Skeletal muscle satellite cell (primary cell): Measurements from ENCODE around the genes ADAMTS19 and CHSY3.

- CAGE, long polyA plus RNA: no peak
Measured at GRCh38 chr5:127752374-127753427, 49.5 kb downstream of the CCDC192 start.

DNA sequence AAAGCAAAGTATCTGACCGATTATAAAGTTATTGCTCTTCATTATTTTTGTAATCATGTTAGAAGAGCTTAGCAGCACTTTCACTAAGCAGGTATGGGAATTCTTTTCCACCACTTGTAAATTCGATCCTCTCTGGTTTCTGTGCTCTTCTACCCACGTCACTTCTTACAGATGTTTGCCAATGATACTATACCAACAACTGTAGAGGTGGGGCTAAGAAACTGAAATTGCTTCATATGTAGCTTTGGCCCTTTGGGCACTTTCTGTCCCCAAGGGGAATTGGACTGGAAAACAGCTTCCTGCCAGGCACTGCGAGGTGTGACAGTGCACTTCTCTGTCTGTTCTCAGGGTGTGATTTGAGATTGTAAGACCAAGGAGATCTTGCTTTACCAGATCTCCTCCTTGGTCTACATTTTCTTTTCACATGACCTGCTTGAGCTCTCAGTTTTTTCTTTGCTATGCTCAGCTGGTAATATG lies 164.2 kb downstream of the CCDC192 start:
- CAGE, long polyA plus RNA: no peak

- CAGE, long polyA plus RNA: no peak
Measured at GRCh38 chr5:127892854-127893360, 189.7 kb downstream of the CCDC192 start.

DNA sequence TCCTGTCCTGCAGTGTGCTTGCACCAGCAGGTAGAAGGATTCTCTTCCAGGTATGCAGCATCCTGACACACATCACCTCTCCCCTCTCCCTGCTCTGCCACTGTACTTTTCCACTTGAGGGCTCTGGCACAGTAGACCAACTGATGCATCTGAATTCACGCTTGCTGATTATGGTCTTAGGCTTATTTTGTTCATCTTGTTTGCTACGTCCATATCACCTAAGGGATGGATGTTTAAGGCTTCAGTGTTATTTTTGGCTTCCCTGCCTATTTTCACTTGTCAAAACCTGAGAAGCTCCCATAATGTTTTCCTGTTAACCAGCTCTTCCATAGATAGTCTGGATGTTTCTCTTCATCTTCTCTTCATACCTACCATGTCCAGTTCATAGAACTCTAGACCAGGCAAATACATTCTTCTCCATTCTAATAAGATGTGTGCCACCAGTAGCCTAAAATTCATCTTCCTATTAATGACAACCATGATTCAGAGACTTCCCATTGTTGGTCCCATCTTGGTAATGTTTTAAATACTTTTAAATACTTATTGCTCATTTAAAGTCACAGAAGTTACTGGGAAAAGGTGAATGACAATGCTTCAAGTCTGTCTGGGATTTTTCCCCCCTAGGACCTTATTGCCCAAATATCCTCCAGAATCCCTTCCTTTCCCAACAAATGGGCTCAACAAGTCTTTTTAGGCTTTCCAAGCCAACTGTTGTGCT lies 64.8 kb upstream of the SLC12A2 start:
- CAGE, long polyA plus RNA: no peak

DNA sequence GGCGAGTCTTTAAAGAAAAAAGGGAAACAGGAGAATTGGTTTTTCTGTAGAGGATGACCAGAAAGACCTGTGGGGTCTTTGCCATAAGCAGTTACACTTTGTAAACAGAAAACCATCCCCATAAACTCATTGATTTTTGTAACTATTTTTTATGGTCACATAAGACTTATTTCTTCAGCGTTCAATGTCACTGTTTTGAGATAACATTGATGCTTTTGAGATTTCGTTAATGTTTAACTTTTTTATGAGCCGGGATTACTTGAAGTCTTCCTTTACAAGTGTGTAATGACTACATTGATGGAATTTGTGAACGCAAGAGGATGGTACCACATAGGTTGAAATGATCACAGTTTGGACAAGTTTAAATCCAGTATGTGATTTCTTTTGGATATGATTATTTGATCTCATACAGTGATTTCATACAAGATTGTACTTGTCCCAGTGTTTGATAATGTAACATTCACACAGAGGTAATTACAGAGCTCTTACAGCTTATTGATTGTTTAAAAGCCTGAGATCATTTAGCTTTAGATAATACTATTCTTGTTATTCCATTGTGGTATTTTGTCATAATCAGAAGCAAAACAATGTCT lies 1.9 kb downstream of the SLC12A2 start:
- CAGE, long polyA plus RNA: no peak

DNA sequence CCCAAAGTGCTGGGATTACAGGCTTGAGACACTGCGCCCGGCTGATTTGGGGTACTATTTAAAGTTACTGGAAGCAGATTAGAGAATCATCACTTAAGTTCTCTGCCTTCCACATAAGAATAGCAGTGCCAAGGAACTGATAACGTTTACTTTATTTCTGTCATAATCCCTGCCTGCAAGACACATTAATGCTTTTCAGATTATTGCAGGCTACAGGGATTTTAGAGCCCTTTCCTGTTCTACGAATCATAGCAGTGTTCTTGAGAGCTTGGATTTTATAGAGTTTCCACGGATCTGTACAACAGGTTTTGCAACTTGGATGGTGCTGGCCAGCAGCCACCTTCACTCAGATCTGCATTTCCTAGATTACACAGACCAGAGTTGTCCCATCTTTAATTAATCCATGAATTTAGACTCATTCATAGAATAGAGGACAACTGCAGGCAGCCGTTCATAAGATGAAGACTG lies 38.0 kb downstream of the SLC12A2 start:
- CAGE, long polyA plus RNA: no peak

GRCh38 chr5:128161478-128162238 lies 78.1 kb downstream of the SLC12A2 start:
- CAGE, long polyA plus RNA: no peak

DNA sequence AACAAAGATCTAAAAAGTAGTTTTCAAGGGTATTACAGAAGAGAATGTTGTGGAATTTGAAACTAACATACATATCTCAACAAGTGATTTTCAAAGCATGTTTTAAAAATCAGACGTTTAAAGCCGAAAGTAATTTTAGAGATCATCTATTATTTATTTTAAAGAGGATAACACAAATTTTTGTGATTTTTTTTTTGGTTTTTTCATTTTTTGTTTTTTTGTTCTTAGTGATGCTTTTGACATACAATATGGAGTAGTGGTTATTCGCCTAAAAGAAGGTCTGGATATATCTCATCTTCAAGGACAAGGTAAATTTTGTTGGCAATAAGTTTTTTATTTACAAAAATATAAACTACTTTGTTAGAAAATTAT lies 87.9 kb downstream of the SLC12A2 start:
- CAGE, long polyA plus RNA: no peak

GRCh38 chr5:129096629-129097192 lies 2.2 kb downstream of the ISOC1 start:
- CAGE, long polyA plus RNA: no peak

DNA sequence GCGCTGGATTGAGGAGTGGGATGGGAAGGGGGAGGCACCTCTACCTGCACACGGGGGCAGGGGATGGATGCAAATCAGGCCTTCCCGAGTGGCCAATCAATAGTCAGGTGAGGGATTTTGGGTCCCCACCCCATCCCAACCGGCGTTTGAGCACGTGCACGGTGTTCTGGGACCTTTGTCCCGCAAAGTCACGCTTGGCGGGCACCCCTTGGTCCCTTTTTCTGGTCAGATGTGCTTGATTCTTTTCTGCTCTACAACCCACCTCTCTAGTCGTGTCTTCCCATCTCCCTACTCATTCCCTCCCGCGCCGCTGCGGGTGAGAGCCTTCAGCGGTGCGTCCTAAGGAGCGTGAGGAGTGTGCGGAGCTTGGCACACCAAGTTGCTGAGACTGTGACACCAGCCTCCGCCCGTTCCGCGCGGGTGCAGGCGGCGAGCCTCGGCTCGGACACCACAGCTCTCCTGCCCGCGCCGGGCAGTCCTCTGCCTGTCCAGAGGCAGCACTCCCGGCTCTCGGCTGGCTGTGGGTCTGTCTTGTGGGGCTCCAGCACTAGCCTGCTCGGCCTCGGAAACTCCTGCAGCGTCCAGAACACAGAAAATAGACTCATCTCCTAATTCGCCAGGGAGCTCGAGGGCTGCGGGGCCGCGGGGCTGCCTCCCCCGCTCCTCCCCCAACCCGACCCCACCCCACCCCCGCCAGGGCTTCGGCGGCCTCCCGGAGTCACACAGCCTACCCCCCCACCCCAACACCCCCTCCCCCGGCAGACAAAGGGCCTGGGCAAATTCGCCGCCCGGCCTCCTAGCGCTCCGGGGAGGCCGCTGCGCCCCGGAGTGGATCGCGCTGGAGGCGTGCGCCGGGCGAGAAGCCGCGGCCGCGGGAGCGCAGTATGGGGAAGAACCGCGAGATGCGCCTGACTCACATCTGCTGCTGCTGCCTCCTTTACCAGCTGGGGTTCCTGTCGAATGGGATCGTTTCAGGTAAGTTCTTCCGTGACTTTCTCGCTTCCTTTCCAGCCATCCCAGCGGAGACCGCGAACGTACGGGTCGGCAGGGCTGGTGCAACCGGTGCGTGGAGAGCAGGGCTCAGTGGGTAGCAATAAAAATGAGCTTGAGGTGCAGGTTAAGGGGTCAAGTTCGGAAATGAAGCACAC lies at the start of gene ADAMTS19:
Gene ADAMTS19 (plus strand): TSS at position 791 of the 1,148 bp plus-strand sequence.
- CAGE, long polyA plus RNA: no peak

GRCh38 chr5:129903597-129904586 lies at the start of gene CHSY3:
Gene CHSY3, plus strand, starts transcription at chr5:129904465.
- CAGE, long polyA plus RNA: no peak

DNA sequence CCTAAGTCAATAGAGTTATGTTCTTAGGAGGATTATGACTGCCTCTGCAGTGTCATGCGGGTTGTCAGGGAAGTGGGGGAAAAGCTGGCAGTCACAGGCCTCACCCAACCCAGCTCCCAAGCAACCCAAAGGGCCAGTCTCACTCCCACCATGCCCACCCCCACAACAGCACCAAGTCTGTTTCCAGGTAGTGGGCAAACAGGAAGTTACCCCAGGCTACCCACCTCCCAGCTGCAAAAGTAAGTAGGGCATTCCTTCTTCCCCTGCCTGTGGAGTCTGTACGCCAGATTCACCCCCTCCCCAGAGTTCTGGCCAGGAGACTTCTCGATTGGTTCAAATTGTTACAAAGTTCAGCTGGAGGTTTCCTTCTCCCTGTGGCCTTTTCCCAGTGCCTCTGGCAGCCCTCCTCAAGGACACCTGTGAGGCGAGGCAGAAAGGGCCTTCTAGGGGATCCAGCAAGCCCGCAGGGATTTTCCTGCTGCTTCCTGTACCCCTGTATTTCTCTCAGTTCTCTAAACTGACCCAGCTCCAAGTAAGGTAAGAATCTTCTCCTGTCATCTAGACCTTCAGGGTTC lies 145.2 kb downstream of the HINT1 start:
- CAGE, long polyA plus RNA: no peak

DNA sequence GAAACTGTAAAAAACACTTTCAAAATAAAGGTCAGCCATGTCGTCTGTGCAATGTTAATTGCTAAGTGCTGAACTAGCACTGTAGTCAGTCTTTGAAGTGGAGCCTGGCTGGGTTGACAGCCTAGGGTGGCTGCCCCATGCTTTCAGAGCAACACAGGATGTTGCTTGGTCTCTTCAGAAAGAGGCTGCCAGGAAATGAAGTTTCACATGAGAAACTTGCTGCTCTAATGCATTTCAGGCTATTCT lies 95.8 kb downstream of the HINT1 start:
- CAGE, long polyA plus RNA: no peak

- CAGE, long polyA plus RNA: no peak
Measured at GRCh38 chr5:131251145-131251527, 12.7 kb upstream of the CDC42SE2 start.

DNA sequence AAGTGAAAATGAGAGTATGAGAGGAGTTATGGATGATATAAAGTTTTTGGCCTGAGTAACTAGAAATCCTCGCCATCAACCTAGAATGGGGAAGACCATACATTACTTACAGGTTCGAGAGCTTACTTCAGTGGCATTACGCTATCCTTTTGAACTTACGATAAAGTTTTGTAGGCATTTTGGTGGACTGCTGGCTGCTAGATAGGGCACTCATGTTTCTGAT lies 746 bp upstream of the CDC42SE2 start:
- CAGE, long polyA plus RNA: no peak

DNA sequence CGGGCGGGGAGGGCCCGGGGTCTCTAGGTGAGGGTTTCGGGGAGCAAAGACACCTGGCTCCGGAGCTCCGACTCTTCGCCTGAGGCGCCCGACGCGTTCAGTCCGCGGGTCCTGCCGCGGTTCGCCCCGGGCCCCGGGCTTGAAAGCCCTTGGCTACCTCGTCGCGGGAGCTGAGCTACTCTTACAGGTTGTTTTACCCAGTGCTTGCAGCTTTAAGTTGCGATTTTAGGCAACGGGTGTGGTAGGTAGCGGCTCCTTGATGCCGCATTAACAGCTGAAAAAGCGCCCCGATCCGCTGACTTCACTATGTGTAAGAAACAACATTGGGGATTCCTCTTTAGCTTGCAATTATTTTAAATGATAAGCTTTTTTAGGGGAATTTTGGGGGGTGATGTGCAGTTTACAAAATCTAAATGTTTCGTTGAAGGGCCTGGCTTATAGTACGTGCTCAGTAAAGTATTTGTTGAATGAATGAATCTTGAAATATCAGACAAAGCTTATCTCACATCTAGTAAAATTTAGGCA lies 757 bp downstream of the CDC42SE2 start:
- CAGE, long polyA plus RNA: no peak

GRCh38 chr5:131271269-131271609 lies 7.4 kb downstream of the CDC42SE2 start:
- CAGE, long polyA plus RNA: no peak

DNA sequence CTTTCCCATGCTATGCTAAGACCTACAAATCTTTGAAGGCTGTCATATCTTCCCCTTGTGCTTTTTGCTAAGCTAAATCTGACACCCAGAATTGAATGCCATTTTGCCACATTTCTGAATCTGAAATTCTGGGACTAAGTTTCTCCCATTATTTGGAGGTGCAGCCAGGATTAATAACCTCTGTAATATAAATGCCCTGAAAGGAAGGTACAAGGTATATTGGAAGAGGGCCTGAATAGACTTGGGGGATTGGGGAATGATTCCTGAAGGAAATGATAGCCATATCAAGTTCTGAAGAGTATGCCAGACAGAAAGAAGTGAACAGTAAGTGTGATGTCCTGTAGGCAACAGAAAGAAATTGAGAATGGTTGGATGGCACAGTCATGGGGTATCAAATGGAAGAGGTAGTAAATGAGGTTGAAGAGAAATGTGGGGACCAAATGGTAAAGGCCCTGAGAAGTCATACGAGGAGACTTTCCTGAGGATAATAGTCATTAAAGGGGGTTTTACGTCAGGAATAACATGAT lies 34.9 kb downstream of the CDC42SE2 start:
- CAGE, long polyA plus RNA: no peak

GRCh38 chr5:131336697-131337288 lies 72.9 kb downstream of the CDC42SE2 start:
- CAGE, long polyA plus RNA: no peak

DNA sequence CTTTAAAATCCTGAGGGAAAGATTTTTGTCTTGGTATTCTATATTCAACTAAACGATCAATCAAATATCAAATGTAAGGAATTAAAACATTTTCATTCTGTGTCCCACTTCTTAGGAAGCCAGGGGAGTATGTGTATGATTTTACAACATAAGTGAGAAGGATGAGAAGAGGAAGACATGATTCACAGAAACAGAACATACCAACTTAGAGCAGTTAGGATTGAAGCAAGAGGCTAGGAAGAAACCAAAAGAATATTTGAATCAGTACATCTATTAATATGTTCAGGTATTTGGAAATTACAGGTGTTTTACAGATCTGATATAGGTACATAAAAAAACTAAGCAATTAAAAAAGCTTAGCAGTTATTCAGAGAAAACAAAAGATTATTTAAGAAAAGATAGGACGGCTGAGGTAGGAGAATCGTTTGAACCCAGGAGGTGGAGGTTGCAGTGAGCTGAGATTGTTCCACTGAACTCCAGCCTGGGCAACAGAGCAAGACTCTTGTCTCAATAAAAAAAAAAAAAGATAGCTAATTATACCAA lies 77.6 kb downstream of the CDC42SE2 start:
- CAGE, long polyA plus RNA: no peak